IMR-90 (cell line): ENCODE results near the genes NALF1, MYO16 and IRS2.

DNA sequence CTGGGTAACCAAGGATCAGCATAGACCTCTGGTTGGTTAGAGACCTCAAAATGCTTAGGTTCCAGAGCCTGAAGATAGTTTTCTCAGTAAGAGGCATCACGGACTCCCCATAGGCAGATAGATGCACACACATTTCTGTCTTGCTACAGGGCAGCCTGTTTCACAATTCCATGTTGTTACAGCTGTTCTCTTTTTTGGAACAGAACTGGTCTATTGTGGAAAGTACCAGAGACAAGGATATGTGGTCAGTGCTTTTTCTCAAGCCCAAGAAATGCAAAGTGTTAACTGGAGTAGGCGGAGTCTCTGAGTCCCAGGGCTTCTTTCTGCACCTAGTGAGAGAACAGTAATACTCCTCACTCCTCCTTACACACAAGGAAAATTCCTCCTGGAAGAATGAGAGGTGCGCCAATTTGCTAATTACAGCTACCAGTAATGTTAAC, 141.5 kb upstream of the ARGLU1 start:
- RRBS = no CpG with 5 or more reads among the region's 3 CpGs
CAGE:
- cytosol, long polyA plus RNA = no peak
- long polyA plus RNA = no peak
- nucleus, long polyA plus RNA = no peak

DNA sequence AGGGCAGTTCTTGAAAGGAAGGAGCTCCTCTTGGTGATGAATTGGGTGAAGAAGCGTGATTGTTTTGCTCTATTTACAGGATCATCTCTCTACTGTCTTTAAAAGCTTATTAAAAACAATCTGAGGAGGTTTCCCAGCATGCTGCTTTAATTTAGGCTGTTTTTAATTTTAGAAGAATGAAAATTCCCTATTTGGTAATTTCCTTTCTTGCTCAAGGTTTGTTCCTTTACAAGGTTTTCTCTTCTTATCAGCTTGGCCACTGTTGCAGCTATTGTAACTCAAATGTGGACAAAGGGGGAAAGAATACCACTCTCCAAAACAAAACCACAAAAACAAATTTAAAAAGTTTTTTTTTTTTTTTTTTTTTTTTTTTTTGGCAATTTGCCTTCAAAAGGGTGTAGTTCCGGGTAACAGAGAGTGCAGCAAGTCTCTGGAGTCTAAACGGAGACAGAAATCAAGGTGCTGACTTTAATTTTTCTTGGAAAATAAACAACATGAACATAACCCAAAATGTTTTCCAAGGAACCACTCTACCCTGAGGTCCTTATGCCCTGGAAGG, 306.4 kb upstream of the ARGLU1 start:
- RRBS = no CpG with 5 or more reads among the region's 3 CpGs
CAGE:
- cytosol, long polyA plus RNA = no peak
- long polyA plus RNA = no peak
- nucleus, long polyA plus RNA = no peak

DNA sequence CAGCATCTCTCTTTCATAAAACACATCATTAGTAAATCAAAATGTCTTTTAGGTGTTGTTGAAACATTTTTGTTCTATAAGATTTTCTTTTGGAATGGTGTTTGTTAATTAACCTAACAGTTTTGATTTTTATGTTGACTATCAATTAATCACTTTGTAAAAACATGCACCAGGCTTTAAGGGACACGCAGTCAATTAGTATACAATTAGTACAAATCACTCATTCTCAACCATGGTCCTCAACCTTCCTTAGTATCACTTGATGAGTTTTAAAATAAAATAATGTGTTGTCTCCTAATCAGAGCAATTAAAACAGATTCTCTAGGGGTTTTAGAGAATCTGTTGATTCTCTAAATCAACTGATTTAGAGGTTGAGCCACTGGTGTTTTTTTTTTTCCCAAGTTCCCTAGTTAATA, 617.6 kb downstream of the NALF1 start:
- RRBS = no CpG with 5 or more reads among the region's 1 CpG
CAGE:
- cytosol, long polyA plus RNA = no peak
- long polyA plus RNA = no peak
- nucleus, long polyA plus RNA = no peak

- RRBS = 1% methylated on average over 33 of the region's 81 CpGs
CAGE:
- cytosol, long polyA plus RNA = no peak
- long polyA plus RNA = no peak
- nucleus, long polyA plus RNA = start-site peak on the minus strand at chr13:107867466-107867535, 109 and 303 reads in 2 replicates
Measured at GRCh38 chr13:107866790-107867625, at the start of gene NALF1. Gene NALF1 (minus strand): TSS chr13:107867496.

DNA sequence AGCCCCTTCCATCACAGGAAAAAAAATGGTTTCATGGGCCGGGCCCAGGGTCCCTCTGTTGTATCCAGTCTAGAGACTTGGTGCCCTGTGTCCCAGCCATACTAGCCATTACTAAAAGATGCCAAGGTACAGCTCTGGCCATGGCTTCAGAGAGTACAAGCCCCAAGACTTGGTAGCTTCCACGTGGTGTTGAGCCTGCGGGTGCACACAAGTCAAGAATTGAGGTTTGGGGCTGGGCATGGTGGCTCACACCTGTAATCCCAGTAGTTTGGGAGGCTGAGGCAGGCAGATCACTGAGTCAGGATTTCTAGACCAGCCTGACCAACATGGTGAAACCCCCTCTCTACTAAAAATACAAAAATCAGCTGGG, 133.7 kb upstream of the NALF1 start:
- RRBS = no CpG with 5 or more reads among the region's 3 CpGs
CAGE:
- cytosol, long polyA plus RNA = no peak
- long polyA plus RNA = no peak
- nucleus, long polyA plus RNA = no peak

GRCh38 chr13:108629278-108629821, at the start of gene MYO16:
Gene MYO16 (plus strand): TSS chr13:108629611.
- RRBS = 17% methylated on average over 7 of the region's 13 CpGs
CAGE:
- cytosol, long polyA plus RNA = no peak
- long polyA plus RNA = no peak
- nucleus, long polyA plus RNA = no peak

DNA sequence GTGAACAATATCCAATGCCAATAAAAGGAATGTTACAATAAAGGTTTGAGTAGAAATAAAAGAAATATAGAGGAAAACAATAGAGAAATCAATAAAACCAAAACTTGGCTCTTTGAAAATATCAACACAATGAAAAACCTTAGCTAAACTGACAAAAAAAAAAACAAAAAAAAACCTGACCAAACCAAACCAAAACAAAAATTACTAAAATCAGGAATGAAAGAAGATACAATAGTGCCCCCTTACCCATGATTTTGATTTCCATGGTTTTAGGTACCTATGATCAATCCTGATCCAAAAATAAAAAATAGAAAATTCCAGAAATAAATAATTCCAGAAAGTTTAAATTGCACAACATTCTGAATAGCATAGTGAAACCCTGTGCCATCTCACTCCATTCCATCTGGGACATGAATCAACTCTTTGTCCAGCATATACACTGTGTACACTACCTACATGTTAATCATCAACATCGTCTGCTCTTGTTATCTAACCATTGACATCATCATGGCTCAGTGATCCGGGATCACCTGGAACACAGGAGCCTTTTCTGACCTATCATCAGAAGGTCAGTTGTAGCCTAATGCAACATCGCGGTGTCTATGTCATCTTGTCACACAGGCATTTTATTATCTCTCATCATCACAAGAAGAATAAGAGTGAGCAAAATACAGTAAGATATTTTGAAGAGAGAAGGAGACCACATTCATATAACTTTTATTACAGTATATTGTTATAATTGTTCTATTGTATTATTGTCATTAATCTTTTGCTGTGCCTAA, 75.6 kb downstream of the MYO16 start:
- RRBS = no CpG with 5 or more reads among the region's 4 CpGs
CAGE:
- cytosol, long polyA plus RNA = no peak
- long polyA plus RNA = no peak
- nucleus, long polyA plus RNA = no peak

- RRBS = no CpG with 5 or more reads among the region's 6 CpGs
CAGE:
- cytosol, long polyA plus RNA = no peak
- long polyA plus RNA = no peak
- nucleus, long polyA plus RNA = no peak
Measured at GRCh38 chr13:108916181-108916848, 286.9 kb downstream of the MYO16 start.

GRCh38 chr13:108957557-108957934, 328.1 kb downstream of the MYO16 start:
- RRBS = no CpG with 5 or more reads among the region's 10 CpGs
CAGE:
- cytosol, long polyA plus RNA = no peak
- long polyA plus RNA = no peak
- nucleus, long polyA plus RNA = no peak

GRCh38 chr13:109264840-109265711, 521.3 kb downstream of the IRS2 start:
- RRBS = no CpG with 5 or more reads among the region's 19 CpGs
CAGE:
- cytosol, long polyA plus RNA = no peak
- long polyA plus RNA = no peak
- nucleus, long polyA plus RNA = no peak

GRCh38 chr13:109271460-109271854, 514.9 kb downstream of the IRS2 start:
- RRBS = no CpG with 5 or more reads among the region's 2 CpGs
CAGE:
- cytosol, long polyA plus RNA = no peak
- long polyA plus RNA = no peak
- nucleus, long polyA plus RNA = no peak

DNA sequence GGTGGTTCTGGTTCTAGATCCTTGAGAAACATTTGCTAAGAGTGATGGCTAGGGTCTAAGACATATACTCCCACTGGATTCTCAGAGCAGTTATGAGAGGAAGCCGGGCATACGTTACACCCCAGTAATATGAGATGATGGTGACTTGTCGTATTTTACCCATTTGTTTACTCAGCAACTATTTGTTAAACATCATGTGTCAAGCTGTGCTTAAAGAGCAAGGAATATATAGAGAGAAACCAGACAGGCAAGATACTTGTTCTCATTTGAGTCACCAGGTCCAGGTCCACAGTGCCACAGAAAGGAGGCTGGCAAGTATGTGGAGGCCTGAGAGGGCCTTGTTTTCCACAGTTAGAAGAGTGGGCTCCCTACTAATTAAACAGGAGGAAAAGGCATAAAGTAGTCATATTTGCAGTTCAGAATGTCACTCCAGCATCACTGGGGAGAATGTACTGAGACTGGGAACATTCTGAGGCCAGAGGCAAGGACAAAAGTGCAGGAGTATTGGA, 142.3 kb downstream of the IRS2 start:
- RRBS = no CpG with 5 or more reads among the region's 3 CpGs
CAGE:
- cytosol, long polyA plus RNA = no peak
- long polyA plus RNA = no peak
- nucleus, long polyA plus RNA = no peak

DNA sequence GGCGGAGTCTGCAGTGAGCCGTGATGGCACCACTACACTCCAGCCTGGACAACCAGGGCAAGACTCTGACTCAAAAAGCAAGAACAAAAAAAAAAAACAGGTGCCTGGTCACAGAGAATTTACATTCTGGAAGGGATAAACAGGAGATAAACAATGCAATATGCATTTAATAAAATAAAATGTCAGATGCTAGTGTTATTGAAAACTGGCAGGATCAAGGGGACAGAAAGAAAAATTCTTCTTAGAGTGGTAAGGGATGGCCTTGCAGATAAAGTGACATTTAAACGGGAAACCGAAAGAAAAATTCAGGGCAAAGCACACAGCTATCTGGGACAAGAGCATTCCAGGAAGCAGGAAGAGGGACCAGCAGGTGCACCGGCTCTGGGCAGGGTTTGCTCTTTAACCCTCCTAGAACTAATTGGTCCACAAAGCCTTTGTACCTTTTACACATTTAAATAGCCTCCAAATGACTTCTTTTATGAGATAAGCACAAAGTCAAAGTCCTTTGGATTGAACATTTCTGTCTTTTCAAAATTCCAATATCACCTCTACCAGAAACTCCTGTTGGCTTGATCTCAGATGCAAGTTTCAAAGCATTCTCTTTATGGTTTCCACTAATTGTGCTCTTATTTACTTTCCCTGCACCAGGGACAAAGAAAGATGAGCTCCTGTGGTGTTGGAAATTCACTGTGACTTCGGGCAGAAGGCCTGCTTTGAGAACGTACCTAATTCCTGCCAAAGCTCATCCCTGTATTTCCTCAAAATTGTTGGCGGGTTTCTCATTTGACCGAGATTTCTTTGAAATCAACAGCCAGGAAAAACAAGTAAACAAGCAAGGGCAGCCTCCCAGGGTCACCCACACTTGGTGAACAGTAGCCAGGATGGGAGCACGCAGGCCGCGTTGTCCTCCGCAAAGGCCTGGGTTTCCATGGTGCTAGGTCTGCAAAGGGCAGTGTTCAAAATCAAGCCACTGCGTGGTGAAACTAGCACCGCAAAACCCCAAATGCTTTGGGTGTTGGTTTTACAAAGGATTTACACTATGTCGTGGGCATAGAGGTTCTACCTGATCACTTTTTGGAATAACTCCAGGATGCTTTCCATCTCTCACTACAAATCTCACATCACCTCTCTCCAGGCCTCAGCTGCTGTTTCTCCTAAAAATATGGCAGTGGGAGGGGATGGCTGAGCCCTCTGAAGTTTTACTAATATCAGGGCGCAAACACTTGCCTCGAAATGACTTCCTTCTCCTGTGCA, 98.6 kb downstream of the IRS2 start:
- RRBS = no CpG with 5 or more reads among the region's 18 CpGs
CAGE:
- cytosol, long polyA plus RNA = no peak
- long polyA plus RNA = no peak
- nucleus, long polyA plus RNA = no peak

DNA sequence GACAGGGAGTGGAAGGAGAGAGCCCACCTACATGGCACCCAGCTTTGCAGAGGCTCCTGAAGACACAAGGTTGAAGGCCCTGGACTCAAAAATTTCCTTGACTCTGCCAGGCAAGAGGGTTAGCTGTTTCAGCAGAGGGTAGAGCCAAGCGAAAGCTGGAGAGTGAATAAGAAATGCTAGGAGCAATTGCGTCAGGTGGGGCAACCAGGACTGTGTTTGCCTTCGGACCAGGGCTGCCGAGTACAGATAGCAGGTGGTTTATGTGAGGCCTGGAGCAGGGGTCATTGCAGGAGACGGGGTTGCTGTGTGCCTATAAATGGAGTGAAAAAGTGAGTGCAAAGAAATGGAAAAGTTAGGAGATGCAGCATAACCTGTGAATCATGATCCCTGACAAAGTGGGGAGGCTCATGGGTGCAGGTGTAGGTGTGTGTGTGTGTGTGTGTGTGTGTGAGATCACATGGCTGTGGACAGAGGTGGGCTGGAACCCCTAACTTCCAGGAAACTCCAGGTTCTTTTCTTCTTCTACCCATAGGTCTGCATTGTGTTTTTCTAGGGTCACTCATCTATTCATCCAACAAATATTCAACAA, 59.0 kb downstream of the IRS2 start:
- RRBS = no CpG with 5 or more reads among the region's 5 CpGs
CAGE:
- cytosol, long polyA plus RNA = no peak
- long polyA plus RNA = no peak
- nucleus, long polyA plus RNA = no peak

DNA sequence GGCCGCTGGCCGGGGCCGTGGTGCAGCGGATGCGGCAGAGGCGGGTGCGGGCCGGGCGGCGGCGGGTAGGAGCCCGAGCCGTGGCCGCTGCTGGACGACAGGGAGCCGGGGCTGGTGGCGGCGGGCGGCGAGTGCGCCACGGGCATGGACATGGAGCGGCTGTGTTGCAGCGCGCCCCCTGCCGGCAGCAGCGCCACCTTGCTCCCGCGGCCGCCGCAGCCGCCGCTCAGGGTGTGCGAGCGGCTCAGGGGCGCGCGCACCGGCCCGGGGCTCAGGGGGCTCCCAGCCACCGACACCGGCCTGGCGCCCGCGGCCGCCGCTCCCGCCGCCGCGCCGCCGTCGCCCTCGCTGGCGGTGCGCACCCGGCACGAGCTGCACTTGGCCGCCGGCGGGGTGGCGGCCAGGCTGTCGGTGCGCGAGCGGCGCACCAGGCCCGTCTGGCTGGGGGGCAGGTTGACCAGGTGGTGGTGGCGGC, 1.7 kb downstream of the IRS2 start:
- RRBS = 3% methylated on average over 62 of the region's 70 CpGs
CAGE:
- cytosol, long polyA plus RNA = no peak
- long polyA plus RNA = no peak
- nucleus, long polyA plus RNA = no peak

DNA sequence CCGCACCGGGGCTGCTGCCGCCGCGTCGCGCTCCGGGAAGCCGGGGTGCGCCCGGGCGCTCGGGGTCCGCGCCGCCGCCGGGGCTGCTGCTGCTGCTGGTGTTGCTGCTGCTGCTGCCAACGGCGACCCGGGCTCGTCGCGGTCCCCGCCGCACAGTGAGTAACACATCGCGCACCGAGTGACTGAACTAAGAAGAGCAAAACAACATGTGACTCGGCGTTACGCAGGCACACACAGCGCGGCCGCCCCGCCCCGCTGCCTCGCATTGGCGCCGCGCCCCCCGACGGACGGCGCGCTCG, at the start of gene IRS2:
Gene IRS2, minus strand, starts transcription at position 164 of the 299 bp plus-strand sequence.
- RRBS = under 1% methylated on average over 5 of the region's 47 CpGs
CAGE:
- cytosol, long polyA plus RNA = no peak
- long polyA plus RNA = no peak
- nucleus, long polyA plus RNA = no peak

GRCh38 chr13:109938532-109939127, 152.2 kb upstream of the IRS2 start:
- RRBS = no CpG with 5 or more reads among the region's 6 CpGs
CAGE:
- cytosol, long polyA plus RNA = no peak
- long polyA plus RNA = no peak
- nucleus, long polyA plus RNA = no peak

DNA sequence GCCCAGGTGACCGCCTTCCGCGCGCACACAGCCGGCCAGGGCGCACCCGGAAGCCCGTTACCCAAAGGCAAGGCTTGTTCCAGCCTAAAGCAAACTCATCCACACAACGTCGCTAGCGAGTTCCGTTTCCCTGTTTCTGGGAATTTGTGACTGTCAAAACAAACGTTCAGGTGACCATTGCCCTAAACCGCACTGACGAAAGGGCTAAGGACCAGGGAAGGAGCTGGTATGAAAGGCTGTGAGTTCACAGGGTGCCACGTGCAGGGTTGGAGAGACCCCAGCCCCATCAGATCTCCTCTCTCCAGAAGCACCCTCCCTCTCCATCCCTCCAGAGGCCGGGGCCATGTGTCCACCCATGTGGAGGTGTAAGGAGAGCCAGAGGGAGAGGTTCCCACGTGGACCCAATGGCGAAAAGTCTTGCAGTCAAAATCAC, 168.4 kb downstream of the COL4A1 start:
- RRBS = no CpG with 5 or more reads among the region's 19 CpGs
CAGE:
- cytosol, long polyA plus RNA = no peak
- long polyA plus RNA = no peak
- nucleus, long polyA plus RNA = no peak

DNA sequence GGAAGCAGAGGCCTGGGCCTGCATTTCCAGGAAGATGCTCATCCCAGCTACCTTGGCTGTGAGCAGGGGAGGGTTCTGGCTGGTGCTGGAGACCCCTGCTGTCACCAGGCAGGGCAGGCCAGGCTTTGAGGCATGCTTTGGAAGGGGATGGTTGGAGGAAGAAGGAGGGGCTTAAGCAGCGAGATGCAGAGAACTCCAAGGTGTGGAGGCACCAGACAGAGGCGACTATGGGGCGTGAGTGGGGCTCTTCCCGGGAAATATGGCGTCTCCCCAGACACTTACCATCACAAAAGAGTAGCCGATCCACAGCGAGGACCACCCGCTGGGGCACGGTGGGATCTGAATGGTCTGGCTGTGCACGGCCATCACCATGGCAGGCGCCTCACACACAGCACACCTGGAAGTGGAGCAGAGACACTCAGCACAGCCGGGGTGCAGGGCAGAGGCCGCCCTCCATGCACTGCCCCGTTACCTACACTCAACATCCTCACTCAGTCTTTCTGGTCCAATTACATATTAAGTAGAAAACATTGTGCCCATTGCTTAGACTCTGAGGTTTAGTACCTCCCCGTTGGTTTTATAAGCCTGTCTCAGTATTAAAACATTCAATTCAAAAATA, 151.8 kb downstream of the COL4A1 start:
- RRBS = no CpG with 5 or more reads among the region's 15 CpGs
CAGE:
- cytosol, long polyA plus RNA = no peak
- long polyA plus RNA = no peak
- nucleus, long polyA plus RNA = no peak

GRCh38 chr13:110171795-110172048, 135.2 kb downstream of the COL4A1 start:
- RRBS = no CpG with 5 or more reads among the region's 4 CpGs
CAGE:
- cytosol, long polyA plus RNA = no peak
- long polyA plus RNA = no peak
- nucleus, long polyA plus RNA = no peak